NCI-H460 (cell line): ENCODE measurements around a stretch of chr14.

GRCh38 chr14:56279600-56280063 is 161.4 kb downstream of the PELI2 start:
RAMPAGE:
- cytosol, long total RNA, result no peak
- long total RNA, result no peak
- nucleus, long total RNA, result no peak

RAMPAGE:
- cytosol, long total RNA, result no peak
- long total RNA, result no peak
- nucleus, long total RNA, result no peak
These were observed 60.8 kb downstream of the TMEM260 start for GRCh38 chr14:56639994-56641145.

RAMPAGE:
- cytosol, long total RNA, result no peak
- long total RNA, result no peak
- nucleus, long total RNA, result no peak
These were observed 2.5 kb downstream of the OTX2 start for GRCh38 chr14:56807686-56808188.

DNA sequence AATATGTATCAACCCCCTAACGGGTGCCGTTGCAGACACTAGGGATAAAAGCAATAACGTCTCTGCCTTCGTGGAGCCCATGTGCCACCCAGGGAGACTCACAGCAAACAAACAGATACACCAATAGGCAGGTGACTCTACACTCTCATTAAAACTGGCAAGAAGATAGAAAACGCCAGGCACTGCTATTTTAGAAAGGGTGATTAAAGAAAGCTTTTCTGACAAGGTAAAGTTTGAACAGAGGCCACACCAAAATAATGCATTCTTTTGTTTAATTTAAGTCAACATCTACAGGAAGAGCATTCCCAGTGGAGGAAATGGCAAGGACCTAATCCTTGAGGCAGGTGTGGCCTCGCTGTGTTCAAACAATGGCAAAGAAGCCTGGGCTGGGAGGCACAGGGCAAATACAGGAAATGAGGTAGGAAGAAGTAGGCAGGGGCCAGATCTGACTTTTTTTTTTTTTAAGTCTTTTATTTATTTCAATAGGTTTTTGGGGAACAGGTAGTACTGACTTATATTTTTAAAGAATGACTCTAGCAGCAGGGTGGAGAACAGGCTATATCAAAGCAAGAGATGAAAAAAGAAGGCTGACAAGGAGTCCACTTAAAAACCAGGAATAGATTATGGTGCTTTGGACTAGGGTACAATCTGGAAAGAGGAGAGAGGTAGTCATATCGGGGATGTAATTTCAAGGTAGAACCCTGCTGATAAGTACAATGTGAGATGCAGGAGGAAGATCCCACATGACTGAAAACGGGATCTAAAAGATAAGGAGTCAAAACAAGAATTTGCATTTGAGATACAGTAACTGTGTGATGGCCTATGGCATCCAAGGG is 53.5 kb downstream of the ARMH4 start:
RAMPAGE:
- cytosol, long total RNA, result no peak
- long total RNA, result no peak
- nucleus, long total RNA, result no peak

DNA sequence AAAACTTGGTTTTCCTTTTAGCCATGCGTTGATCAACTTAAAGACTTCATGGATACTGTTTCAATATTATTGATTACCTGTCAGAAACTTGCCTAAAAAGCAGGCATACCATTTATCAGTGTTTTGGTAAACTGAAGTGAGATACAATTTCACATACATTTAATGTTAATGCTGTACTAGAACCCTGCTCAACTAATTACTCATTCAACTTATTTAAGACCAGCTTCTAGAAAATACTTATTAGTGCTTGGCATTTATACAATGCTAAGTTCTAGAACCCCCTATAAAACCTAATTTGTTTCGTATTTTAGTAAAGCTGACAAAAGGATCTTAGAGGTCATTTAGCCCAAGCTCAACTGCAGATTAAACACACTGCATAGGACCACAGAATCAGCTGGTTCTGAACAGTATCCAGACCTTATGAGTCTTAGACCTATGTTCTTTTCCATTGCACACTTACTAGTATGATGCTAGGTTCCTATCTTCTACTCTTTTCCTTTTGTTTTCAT is 19.8 kb downstream of the PSMA3 start:
RAMPAGE:
- cytosol, long total RNA, result no peak
- long total RNA, result no peak
- nucleus, long total RNA, result no peak

DNA sequence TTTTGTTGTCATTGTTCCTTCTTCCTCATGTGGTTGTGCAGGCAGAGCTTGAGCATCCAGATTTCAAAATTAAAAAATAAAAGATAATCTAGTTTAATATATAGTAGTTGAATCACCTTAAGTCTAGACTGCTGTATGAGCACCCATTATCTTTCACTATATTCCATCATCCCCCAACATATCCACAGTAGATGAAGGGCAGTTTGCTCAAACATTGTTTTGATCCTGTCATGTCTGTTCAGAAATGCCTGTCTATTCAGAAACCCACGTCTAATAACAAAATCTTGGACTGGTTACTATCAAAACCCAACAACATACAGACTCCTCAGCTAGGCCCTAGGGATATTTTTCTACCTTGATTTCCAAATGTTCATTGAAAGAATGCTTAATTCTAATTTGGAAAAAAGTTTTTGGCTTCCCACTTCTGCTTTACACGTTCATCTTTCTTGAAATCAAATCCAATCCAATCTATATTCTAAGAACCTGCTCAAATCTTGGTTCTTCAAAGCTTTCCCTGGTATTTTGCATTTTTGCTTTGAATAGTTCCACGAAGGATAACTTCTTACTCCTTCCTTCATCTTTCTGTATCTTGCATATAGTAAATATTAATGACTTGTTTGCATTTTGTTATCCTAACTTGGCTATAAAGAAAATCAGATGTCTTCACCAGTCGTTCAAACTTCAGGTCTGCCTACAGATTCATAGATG is 21.7 kb downstream of the PSMA3 start:
RAMPAGE:
- cytosol, long total RNA, result no peak
- long total RNA, result no peak
- nucleus, long total RNA, result no peak

DNA sequence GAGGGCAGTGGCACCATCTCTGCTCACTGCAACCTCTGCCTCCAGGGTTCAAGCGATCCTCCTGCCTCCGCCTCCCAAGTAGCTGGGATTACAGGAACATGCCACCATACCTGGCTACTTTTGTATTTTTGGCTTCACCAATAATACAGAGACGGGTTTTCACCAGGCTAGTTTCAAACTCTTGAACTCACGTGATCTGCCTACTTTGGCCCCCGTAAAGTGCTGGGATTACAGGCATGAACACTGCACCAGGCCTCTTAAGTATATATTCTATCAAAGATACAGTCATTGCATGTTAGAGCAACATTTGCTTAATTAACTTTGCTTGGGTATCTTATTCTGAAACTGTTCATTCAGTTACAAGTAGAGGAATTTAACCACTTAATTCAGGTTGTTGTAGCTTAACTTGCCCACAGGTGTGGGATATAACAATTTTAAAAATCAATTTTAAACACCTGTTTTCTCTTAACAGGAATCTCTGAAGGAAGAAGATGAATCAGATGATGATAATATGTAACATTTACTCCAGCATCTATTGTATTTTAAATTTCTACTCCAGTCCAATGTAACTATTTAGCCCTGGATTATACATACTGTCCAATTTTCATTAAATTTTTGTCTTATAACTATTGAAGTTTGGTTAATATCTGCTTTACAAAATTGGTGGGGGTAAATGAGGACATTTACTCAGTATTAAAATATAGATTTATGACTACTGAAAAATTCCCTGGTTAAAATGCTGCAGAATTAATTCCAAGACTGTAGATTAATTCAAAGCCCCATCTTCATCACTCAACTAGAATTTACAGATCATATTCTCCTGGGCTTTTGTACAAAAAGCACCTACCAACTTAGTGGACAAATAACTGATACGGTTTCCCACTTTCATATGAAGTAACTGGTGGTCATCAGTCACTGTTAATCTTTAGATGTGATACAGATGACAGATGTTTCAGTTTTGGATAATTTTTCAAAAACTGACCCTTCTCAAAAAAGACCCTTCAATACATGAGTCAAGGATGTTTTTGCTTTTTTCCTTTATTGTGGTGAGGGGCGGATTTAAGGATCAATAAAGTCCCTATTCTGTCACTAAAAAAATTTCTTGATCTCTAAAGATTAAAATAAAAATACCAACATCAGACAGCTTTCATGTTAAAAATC is 26.6 kb upstream of the ARID4A start:
RAMPAGE:
- cytosol, long total RNA, result no peak
- long total RNA, result no peak
- nucleus, long total RNA, result no peak

GRCh38 chr14:58288851-58289558 is 9.3 kb upstream of the ARID4A start:
RAMPAGE:
- cytosol, long total RNA, result no peak
- long total RNA, result no peak
- nucleus, long total RNA, result no peak

RAMPAGE:
- cytosol, long total RNA, result start-site peak on the minus strand at chr14:58427099-58427182, 559 and 778 reads in 2 replicates
- long total RNA, result start-site peak on the minus strand at chr14:58427113-58427204, 171 and 876 reads in 2 replicates
- nucleus, long total RNA, result start-site peak on the minus strand at chr14:58427105-58427187, 218 and 27 reads in 2 replicates
These were observed 485 bp downstream of the TIMM9 start for GRCh38 chr14:58426808-58427283.

RAMPAGE:
- cytosol, long total RNA, result no peak
- long total RNA, result no peak
- nucleus, long total RNA, result no peak
These were observed 9.3 kb downstream of the DAAM1 start for GRCh38 chr14:59197674-59198208.

DNA sequence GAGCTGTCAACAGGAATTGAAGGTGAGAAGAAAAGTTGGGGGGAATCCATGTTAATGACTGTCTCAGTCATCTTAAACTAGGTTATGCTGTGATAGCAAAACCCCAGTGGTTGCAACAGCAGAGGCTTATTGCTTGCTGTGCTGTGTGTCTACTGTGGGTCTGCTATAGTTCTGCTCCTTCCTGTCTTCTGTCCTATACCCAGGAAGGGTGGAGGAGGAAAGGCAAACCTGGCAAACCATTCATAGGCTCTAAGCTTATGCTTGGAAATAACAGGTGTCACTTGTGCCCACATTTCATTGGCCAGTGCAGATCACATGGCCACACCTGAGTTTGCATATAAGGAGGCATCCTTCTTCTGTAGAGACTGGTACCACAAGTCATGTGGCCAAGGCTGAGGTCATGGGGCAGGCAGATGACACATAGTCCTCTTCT is 77.1 kb downstream of the DAAM1 start:
RAMPAGE:
- cytosol, long total RNA, result no peak
- long total RNA, result no peak
- nucleus, long total RNA, result no peak

DNA sequence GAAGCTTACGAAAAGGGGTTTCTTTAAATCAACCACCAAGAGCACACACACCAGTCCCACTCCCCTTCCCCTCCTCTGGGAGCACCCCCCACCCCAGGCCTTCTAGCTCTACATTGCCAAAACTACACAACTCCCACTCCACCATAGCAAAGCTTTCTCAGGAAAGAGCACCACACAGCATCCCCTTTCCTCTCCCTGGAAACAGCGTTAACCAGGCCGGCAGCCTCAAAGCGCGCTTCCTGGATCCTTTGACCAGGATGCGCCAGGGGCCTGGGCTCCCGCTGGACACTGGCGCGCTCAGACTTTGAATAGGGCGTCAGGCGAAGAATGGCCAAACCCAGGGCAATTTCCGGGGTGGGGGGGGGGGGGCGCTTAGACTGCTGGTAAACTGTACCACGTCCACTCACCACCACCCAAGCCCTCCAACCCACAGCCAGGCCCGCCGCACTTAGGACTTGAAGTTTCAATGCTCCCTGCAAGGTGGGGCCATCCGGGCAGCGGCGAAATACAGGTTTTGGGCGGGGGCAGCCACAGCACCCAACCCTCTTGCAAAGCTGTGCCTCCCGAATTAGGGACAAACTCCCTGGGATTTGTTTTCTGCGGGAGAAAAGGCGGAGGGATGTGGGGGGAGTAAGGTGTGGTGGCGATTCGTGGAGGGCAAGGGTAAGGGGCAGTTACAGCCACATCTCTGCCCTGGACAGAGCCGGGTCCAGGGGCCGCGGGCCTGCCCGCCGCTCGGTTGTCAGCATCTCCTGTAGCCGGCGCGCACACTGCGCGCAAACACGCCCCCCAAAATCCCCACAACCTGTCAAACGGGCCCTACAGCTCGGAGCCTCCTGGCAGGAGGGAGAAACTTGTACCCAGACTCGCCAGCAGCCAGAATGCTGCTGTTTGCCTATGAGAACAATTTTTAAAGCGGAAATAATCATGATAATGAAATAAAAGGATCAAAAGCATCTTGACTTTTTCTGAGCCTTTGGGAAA is 1.1 kb downstream of the RTN1 start:
RAMPAGE:
- cytosol, long total RNA, result no peak
- long total RNA, result no peak
- nucleus, long total RNA, result no peak

DNA sequence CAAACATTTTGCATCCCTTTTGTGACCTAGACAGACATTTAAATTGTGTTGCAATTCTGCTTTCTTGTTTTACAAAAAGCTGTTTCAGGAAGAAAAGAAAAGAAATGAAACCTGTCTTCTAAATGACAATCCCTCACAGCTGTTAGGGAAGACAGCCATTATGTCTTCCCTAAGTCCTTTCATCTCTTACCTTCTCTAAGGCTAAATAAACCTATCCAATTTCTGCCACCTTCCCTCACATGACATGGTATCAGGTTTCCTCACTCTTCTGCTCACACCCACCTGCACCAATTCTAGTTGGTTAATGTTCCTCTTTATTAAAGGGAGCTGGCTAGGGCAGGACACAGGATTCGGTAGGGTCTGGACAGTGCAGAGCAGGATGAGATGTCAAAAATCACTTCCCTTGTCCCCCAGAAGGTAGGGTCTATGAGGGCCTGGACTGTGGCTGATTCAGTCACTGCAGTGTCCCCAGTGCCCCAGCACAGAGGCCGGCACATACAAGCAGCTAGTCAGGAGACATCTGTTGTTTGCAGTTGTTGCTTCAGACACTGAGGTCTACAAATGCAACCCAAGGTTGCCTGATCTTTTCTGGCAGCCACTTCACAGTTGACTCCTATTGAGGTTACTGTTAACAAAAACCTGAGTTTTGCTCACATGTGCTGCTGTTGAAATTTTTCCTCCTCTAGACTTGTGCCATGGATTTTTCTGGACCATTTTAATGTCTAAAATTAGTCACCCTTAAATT is 3.7 kb downstream of the DHRS7 start:
RAMPAGE:
- cytosol, long total RNA, result no peak
- long total RNA, result no peak
- nucleus, long total RNA, result no peak

GRCh38 chr14:60164251-60165163 is 691 bp downstream of the DHRS7 start:
RAMPAGE:
- cytosol, long total RNA, result no peak
- long total RNA, result no peak
- nucleus, long total RNA, result no peak

RAMPAGE:
- cytosol, long total RNA, result no peak
- long total RNA, result no peak
- nucleus, long total RNA, result no peak
These were observed 36.2 kb upstream of the PPM1A start for GRCh38 chr14:60212734-60213378.

DNA sequence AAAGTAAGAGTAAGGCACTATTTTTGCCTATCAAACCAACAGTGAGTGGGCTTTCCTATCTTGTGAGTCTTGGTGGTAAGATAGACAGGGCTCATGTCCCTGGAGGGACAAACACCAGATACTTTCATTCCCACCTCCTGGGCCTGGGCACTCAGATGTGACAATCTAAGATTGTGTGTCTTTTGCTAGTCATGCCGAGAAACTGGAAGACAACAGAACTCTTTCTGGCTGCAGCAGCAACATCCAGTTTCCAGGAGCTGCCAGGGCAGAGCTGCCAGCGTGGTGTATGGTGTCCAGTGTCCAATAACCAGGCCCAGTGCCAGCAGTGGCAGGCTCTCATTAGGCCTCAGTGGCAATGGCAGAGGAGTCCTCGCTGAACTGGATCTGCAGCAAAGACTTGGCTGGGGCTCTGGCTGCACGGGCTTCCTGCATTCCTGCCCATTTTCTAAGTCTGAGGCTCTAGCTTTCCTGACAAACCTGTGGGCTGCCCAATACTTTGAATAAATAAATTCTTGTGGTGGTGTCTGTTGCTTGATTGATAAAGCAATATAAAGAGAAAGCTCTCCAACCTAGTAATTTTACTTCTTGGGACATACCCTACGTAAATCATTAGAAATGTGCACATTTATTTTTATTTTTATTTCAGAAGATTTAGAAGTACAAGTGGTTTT is 26.2 kb upstream of the PPM1A start:
RAMPAGE:
- cytosol, long total RNA, result no peak
- long total RNA, result no peak
- nucleus, long total RNA, result no peak

GRCh38 chr14:60297223-60298170 is 48.5 kb downstream of the PPM1A start:
RAMPAGE:
- cytosol, long total RNA, result no peak
- long total RNA, result no peak
- nucleus, long total RNA, result no peak

DNA sequence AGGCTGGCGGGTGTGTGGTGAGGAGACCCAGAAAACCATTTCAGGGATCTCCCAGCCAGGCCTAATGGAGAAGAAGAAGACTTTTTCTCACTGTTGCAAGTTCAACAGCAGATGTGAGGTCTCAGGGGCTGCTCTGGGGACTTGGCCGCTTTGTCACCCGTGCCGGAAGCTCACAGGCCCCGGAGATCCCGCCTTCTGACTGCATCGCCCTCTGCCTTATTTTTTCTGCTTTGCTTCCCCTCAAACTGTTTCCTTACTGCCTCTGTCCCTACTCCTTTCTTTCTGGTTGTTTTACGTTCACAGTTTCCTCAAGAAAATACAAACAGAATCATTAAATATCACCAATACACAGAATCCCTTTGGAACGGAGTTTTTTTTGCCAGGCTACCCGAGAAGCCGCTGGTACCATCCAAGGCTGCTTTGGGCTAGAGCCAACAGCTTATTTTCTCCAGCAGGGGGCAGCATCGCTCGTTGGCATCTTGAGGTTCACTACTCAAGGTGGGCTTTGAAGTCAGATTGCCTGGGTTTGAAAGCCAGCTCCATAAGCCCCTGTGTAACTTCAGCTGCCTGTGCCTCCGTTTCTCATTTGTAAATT is 82.6 kb downstream of the PPM1A start:
RAMPAGE:
- cytosol, long total RNA, result no peak
- long total RNA, result no peak
- nucleus, long total RNA, result no peak

DNA sequence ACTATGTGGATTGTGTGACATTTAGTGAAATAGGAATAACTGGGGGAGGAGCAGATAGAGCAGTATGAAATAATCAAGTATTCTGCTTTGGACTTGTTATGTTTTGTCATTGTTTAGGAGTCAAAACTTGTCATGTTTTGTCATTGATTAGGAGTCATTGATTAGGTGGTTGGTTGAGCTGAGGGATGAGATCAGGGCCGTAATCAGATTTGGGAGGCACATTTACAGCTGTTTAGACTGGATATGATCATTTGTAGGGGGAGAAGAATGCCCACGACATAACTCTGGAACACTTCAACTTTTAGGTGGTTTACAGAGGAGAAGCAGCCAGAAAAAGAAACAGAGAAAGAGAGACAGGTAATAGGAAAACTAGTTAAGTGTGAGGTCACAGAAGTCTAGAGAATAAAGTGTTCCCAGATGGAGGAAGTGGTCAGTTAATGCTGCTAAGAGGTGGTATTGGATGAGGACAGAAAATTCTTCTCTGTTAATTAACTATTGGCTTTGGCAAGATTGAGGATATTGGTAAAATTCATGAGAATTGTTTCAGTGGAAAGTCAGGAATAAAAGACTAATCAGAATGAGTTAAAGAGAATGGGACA is 40.3 kb downstream of the MNAT1 start:
RAMPAGE:
- cytosol, long total RNA, result no peak
- long total RNA, result no peak
- nucleus, long total RNA, result no peak

RAMPAGE:
- cytosol, long total RNA, result no peak
- long total RNA, result no peak
- nucleus, long total RNA, result no peak
These were observed 580 bp upstream of the TMEM30B start for GRCh38 chr14:61281678-61282158.